ENCODE measurements around a stretch of chr18.

DNA sequence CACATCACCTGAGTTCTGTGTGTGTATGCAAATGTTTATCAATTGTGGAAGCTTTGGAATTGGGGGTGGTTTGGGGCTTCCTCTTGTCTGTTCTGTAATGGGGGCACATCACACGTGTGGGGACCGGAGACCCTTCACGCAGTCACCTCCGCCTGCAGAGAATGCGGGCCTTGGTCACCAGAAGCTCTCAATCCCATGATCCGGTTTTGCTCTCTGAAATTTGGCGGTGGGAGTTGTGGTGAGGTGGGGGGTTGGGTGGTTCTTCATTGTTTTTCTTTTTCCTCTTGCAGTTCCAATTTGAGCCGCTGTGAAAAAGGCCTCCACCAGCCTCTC lies 61.3 kb downstream of the ZCCHC2 start:
- PRO-cap: no peak
- RAMPAGE, long total RNA: no peak

DNA sequence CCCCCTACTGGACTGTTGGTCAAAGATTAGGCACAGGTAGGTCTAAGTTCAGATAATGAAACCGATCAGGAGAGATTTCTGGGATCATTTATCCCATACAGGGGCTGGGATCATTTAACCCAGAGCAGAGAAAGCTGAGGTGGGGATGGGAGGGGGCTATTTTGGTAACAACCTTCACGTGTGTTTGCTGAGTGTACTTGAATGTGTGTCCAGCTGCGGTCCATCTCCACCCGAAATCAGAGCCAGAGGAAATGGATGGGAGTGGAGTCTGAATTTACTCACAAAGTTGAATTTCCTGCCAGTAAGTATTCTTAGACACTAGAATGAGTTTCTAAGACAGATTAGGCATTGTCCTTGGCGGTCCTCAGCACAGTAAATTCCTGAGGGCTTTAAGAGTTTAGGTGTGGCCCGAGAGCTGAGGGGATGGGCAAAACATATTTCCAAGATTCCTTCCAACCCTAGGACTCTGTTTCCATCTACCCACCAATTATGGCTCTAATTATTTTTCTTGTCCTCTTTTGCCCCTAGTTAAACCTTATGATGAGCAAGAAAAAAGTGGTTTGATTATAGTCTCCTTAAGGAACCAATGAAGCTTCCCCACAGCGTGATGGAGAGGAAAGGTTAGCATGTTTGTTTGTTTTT lies 90.4 kb upstream of the PHLPP1 start:
- PRO-cap: no peak
- RAMPAGE, long total RNA: no peak

GRCh38 chr18:62651431-62651701 lies 64.0 kb upstream of the PHLPP1 start:
- PRO-cap: no peak
- RAMPAGE, long total RNA: no peak

DNA sequence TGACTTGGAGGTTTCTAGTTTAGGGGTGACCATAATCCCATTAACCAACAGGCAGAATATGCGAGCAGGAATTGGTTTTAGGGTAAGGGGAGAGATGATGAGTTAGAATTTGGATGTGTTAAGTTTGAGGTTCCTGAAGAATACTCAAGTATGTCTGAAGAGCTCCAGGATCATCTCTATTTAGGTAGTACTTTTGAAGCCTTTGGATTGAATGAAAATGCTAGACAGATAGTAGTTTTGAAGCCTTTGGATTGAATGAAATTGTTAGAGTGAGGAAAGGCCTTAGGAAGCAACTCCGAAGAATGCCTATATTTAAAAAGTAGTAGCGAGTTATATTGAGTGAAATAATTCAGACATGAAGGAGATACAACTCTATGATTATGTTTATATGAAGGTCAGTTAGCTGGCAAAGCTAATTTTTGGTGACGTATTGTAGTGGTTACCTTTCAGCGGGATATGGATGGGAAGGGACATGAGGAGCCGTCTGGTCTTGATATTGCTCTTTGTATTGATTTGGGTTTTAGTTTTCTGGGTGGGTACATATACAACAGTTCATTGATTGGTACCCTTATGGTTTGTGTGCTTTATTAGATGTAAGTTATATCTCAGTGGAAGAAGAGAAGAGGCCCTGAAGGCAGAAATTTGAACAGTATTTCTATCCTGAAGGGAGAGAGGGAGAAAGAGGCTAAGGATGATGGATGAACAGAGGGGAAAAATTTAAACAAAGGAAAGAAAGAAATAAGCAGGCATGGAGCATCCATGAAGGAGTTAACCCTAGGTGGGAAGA lies 23.8 kb downstream of the PHLPP1 start:
- PRO-cap: no peak
- RAMPAGE, long total RNA: start-site peak on the plus strand centred at position 5 of the sequence, 165 bp wide, 9 reads

- PRO-cap: no peak
- RAMPAGE, long total RNA: start-site peak on the plus strand at chr18:62741535-62741924, 11 reads
Observed at GRCh38 chr18:62741012-62742076, 26.0 kb downstream of the PHLPP1 start.

GRCh38 chr18:62758668-62759294 lies 43.4 kb downstream of the PHLPP1 start:
- PRO-cap: no peak
- RAMPAGE, long total RNA: no peak

GRCh38 chr18:62781195-62781693 lies 65.9 kb downstream of the PHLPP1 start:
- PRO-cap: no peak
- RAMPAGE, long total RNA: no peak

GRCh38 chr18:62979913-62980500 lies 264.7 kb downstream of the PHLPP1 start:
- PRO-cap: no peak
- RAMPAGE, long total RNA: no peak

- PRO-cap: no peak
- RAMPAGE, long total RNA: no peak
Observed at GRCh38 chr18:62999365-62999779, 284.0 kb downstream of the PHLPP1 start.

DNA sequence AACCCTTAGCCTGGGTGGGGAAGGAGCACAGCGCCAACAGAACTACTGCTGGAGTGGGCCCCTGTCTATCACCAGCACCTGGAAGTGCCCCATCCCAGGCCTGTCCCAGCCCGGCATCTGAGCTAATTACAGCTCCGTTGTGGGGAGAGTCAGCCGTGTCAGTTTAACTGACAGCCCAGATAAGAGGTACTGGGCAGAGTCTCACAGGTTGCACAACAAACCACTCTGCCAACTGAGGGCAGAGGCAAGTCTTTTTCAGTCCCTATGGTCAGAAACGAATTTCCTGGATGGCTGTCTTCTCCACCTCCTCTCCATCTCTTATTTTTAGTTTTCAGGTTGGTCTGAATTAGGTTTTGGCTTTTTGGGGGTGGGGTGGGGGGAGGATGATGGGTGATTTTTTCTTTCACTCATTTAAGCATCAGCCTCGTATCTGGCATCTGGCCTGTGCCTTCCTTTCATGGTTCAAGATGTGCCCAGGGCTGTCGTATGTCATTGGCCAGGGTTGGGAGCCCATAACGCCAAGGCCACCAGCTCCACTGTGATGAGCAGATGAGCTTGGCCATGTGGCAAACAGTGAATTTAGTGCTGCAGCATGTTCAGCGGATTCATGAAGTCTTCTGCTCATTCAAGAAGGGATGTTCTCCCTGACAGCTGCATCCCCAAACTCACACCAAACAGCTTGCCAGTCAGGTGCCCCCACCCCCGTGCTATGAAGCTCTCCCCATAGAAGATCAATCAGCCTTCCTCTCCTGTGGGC lies 219.3 kb downstream of the BCL2 start:
- PRO-cap: no peak
- RAMPAGE, long total RNA: no peak

DNA sequence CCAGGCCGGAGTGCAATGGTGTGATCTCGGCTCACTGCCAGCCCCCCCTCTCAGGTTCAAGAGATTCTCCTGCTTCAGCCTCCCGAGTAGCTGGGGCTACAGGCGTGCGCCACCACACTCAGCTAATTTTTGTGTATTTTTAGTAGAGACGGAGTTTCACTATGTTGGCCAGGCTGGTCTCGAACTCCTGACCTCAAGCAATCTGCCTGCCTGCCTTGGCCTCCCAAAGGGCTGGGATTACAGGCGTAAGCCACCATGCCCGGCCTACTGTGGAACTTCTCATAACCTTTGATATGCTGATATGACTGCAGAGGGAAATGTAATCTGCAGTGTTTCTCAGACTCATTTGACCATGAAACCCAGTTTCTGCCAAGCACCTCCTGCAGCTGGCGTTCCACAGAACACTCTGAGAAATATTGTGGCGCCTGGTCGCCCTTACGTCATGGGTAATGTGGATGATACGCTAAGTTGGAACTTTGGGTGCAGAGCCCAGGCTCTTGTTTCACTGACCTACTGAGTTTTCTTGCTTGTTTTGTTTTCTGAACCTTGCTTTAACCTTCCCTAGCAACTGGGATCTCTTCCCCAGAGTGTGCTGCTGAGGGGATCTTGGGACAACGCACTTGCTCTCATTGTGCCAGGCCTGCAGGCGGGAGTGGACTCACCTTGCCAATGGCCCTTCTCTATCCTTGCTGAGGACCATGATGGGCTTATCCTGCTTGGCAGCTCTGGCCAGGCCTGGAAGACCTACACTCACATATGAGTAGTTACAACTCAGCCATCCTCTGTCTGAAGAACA lies 213.6 kb downstream of the BCL2 start:
- PRO-cap: no peak
- RAMPAGE, long total RNA: no peak

GRCh38 chr18:63126988-63128075 lies 192.2 kb downstream of the BCL2 start:
- PRO-cap: no peak
- RAMPAGE, long total RNA: start-site peak on the minus strand at chr18:63127257-63127302, 23 reads; start-site peak on the minus strand at chr18:63127526-63127604, 42 reads

DNA sequence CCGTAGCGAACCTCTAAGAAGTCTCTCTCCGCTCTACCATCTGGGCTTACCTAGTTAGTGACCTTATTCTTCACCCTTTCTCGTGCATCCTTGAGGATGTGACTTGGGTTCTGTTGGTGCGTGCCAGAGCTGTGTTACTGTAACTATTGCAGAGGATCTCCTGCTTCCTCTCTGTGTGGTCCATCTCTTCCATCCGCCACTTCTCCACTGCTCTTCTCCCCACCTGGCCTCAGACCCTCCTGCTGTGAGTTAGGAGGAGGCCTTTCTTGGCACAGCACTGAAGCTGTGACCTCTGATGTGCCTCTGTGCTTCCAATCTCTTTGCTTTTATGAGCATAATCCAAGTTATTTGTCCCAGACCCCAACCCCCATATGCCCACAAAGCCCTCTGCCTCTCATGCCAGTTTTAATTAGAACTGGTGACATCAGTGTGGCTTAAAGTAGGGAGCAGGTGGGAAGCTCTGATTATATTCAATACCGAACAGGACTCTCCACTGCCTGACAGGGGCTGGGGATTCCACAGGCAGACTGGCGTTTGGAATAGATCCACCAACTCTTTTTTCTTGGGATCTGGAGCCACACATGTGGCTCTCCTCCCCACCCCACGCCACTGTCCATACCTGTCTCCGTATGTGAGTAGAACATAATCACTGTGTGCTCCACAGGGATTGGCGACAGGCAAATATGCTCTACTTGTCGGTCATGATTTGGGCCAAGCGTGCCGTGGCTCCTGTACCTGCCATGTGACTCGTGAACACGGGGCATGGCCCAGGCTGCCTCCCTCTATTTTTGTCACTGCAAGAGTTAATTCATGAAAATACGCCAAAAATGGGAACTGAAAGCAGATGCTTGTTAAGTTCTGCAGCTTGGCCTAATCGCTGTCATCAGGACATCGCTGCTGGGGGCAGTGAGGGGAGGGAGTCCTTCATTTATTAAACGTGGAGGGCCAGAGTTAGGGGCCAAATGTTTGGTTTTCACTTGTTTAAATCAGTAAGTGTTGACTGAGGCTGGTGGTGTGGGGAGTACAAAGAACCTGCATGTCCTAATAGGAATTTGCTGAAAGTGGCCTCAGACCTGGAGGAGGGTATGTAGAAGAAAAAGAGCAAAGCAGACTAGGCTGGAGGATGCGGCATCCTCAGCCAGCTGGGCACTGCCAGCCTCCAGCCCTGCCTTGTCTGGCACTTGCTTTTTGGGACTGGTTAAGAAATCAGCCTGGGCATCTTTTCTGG lies 178.0 kb downstream of the BCL2 start:
- PRO-cap: no peak
- RAMPAGE, long total RNA: start-site peak on the minus strand centred at position 346 of the sequence, 67 bp wide, 9 reads

DNA sequence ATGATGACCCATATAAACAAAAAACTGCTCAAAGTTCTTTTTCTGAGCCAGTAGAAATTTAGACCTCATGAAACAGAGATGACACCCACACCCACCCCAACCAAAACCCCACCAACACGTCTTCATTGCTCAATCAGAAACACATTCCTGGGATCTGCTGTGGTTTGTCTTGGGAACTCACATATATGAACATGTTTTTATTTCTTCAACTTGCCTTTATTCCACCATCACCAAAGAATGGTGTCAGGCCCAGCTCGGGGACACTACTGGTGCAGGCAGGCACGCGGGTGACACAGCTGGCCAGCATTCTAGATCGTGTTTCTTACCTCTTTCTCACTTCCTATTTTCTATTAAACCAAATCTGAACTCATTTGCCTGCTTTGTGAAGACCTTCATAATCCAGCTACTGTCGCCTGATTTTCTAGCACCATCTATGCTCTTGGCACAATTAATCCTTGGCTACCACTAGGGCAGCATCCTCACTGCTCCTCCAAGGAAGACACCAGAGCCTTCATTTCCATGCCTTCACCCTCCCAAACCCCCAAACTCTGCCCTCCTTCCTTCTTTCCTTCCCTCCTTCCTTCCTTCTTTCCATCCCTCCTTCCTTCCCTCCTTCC lies 157.2 kb downstream of the BCL2 start:
- PRO-cap: no peak
- RAMPAGE, long total RNA: no peak

DNA sequence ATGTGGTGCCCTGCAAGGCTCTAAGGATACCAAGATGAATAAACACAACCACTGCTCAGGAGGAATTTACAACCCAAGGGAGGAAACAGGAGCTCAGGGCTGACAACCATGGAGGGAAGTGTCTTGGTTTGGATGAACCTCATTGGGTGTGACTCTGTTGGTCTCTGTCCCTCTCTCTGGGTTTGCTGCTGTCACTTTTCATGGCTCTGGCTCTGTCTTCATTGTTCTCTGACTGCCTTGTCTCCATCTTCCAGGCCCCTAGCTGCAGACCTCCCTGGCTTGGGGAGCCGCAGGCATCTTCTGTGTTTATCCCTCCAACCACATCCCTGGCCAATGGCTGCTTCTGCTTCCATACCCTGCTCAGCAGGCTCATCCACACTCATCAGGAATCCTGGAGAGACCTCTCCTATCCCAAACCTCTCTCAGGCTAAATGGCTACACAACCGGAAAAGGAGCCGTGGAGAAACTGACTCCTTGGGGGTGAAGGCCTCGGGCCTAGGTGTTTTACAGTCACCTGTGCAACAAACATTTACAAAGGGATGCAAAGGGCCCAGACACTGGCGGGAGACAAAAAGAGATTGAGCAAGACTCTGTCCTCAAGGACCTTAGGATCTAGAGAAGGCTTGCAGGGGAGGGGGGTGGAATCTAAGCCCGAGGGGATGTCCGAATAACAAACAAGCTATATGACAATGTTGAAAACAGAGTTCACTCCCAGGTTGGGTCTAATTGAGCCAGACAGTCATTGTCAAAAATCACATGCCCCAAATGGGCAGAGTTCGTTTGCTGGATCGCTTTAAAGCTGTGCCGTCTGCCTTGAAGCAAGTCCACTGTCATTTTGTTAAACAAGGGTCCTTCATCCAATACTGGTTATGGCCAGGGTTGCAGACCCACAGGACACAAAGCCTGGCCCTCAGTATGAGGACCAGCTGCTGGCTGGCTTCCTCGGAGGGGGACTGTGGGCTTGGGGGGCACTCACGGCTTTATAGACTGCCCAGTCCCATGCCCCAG lies 154.1 kb downstream of the BCL2 start:
- PRO-cap: no peak
- RAMPAGE, long total RNA: no peak

GRCh38 chr18:63190022-63190535 lies 129.5 kb downstream of the BCL2 start:
- PRO-cap: no peak
- RAMPAGE, long total RNA: start-site peak on the minus strand at chr18:63190114-63190359, 13 reads

- PRO-cap: no peak
- RAMPAGE, long total RNA: no peak
Observed at GRCh38 chr18:63331420-63331958, 11.9 kb upstream of the BCL2 start.

DNA sequence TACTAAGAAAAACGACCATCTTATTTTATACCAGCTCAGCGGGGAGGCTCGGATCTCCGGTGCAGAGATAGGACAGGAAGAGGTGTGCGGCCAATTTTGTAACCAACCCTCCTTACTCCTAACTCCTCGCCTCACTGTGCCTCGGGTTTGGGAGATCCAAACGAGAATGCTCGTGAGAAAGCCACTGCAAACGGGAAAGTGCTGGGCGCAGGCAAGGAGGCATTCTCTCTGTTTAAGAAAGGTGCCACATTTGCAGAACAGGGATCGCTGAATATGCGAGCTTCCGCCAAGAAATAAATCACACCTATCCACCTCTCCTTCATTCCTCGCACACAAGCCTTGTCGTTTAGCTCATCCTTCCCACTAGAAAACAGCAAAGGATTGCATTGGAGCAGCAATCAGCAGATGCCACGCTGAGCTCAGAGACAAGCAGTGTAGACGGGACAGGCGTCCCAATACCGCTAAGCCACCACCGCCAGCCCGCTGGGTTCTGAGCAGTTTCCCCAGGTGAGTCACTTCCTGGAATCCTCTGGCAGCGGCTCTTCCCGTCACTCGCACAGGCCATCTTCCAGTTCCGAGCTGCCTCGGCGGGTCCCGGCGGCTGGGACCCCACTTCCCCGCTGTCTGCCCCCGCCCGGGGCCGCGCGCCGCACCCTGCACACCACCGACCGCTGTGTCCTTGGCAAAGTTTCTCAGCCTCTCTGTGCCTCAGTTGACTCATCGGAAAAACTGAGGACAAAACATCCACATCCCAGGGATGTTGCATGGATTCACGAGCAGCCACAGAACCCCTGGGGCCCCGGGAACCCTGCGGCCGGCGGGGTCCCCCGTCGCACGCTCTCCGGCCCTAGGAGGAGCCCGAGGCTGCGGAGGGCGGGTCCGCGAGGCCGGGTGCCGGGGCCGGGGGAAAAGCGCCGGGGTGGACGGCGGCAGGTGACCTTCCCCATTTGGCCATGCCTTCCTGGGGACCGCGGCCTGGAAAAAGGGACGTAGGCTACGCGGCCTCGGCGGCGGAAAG lies 751 bp downstream of the KDSR start:
- PRO-cap: no peak
- RAMPAGE, long total RNA: start-site peak on the minus strand centred at position 758 of the sequence, 41 bp wide, 6 reads

DNA sequence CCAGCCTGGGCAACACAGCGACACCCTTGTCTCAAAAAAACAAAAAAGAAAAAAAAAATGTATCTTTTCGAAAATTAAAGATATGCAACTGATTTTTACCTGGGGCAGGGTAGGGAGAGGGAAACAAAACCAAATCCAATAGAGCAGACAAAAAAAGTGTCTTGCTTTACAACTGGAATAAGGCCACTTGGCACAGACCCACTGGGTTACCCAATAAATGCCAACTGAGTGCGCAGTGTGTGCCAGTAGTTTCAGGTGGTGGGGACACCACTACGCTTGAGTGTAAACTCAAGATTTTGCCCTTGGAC lies 16.4 kb downstream of the VPS4B start:
- PRO-cap: no peak
- RAMPAGE, long total RNA: no peak

DNA sequence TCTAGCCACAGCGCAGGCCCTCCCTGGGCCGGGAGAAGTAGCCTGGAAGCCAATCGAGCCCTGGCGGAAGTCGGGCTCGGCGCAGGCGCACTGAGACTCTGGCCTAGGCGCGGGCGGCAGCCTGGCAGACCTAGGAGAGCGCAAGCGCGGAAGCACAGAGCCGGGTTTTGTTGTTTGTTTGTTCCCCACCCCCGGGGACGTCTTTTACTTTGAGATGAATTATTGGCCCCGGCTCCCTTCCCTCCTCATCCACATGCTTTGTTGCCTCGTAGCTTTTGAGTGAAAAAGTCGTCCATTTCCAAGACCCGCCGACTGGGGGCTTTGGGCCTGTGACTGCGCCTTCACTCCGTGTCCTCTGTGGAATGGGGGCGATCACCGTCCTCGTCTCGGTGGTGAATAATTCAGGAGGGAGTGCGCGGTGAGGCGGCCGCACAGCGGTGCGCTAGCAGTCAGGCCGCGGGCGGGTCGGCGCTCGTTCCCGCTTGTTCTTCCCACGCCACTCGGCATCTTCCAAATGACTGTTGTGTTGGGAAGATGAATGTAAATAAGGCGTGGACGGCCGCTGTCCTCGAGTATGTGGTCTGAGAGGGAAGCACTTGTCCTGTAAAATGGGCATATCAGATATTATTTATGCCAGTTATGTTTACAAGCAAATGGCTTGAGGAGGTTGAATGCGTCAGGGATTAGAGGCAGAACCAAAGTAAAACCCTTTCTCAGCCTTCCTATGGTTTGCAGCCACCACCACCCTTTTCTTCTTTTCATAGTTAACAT lies 463 bp upstream of the VPS4B start:
- PRO-cap: bidirectional peak, plus-strand start at position 127 of the sequence, minus-strand start outside the sequence; unidirectional peak, minus-strand start at position 516 of the sequence
- RAMPAGE, long total RNA: no peak